Placental pericyte (primary cell): ENCODE measurements around a stretch of chr6.

GRCh38 chr6:12595266-12595847, 121.2 kb upstream of the PHACTR1 start:
- CAGE, long polyA plus RNA, result no peak

DNA sequence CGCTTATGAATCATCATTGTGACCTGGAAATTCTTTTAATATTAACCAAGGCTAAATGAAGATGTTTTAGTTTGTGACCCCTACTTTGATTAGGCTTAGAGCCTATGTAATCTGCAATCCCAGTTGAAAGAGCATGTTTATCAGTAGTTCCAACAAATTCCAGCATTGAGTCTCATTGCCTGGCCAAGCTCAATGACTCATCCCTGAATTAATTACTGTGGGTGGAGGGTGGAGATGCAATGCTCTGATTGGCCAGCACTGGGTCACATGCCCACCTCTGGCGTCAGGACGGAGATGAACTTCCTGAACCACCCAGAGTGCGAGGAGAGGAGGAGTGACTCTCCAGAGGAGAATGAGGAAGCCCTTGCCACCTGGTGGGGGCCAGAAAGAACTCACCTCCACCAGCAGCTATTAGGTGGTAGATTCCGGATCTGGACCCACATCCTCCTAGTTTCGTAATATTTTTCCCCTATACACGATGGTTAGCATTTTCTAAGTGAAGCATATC, 284.0 kb downstream of the TBC1D7 start:
- CAGE, long polyA plus RNA, result no peak

- CAGE, long polyA plus RNA, result no peak
Measured at GRCh38 chr6:13308326-13308880, 19.9 kb downstream of the TBC1D7 start.

- CAGE, long polyA plus RNA, result no peak
Measured at GRCh38 chr6:13383447-13383900, 55.1 kb upstream of the TBC1D7 start.

GRCh38 chr6:13422538-13423393, 64.6 kb downstream of the GFOD1 start:
- CAGE, long polyA plus RNA, result no peak

DNA sequence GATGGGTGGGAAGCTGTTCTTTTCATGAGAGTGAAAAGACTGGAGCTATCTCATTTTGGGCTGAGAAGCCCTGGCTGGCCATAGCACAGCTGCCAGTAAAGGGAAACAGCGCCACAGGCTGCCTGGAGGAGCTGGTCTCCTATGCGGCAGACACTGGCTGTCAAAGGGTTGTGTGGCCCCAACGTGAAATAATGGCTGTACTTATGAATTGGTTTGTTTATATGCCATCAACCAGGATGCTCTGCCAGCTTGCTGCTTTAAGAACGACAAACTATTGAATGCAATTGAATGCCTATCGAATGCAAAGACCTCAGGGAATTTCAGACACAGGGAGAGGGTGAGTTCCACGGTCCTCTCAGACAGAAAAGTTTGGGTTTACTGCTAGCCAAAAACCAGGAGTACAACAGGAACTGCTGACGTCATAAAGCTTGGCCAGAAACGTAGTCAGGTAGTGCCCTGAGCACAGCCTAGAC, 58.2 kb downstream of the GFOD1 start:
- CAGE, long polyA plus RNA, result no peak

GRCh38 chr6:13453602-13454356, 33.6 kb downstream of the GFOD1 start:
- CAGE, long polyA plus RNA, result no peak

DNA sequence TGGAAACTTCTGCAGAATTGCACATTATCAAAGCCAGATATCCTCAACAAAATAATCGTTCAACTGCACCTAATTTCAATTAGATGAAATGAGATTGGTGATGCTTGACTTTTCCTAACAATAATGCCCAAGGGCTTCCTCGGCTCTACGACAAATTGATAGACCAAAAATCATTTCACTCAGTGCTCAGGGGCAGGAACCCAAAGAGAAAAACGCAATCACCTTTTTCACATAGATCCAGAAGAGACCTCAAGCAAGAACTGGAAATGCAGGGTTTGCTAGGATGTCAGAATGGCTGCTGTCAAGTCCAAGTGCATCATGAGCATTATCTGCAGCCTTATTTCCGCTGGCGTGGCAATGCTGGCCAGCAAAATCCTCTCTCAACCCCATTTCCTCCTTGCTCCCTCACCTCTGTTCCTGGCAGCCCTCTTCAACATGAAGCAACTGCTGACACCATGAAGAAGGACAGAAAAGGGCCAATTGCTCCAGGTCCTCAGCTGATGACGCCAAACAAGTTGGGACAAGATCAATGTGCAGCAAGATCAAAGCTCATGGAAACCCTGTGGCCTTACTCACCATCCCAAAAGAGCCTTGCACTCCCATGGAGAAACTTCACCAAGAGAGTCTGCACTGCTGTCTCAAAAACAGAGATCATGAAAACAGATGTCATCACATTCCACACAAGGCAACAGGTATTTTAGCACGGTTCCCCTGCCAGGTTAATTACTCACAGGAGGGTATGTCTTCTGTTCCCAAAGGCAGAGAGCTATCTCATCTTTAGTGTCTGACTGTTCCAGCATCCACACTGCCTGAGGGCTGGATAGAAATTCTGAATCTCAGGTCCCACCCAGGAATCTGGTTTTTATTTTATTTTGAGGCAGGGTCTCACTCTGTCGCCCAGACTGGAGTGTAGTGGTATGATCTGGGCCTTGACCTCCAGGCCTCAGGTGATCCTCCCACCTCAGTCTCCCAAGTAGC, 7.5 kb downstream of the GFOD1 start:
- CAGE, long polyA plus RNA, result no peak

- CAGE, long polyA plus RNA, result no peak
Measured at GRCh38 chr6:13527684-13527984, 40.2 kb upstream of the GFOD1 start.

GRCh38 chr6:13620660-13621601, 5.8 kb downstream of the NOL7 start:
- CAGE, long polyA plus RNA, result no peak

DNA sequence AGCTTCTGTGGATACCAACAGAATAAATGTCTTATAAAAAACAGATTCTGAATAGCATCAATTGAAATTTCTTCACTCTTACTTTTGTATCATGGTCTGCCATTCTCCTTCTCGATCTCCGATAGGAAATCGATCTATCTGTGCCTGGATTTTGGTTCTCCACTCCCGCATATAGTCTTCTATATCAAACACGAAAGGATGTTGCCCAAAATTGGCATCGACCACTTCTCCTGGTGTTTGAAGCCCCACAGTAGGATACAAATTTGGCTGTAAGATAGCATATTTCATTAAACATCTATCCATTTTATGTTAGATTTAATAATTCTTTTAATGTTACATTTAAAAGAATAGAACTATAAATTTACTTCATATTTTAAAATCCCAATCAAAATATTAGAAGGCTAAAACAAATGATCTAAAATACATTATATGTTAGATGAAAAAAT, 29.4 kb downstream of the NOL7 start:
- CAGE, long polyA plus RNA, result no peak

DNA sequence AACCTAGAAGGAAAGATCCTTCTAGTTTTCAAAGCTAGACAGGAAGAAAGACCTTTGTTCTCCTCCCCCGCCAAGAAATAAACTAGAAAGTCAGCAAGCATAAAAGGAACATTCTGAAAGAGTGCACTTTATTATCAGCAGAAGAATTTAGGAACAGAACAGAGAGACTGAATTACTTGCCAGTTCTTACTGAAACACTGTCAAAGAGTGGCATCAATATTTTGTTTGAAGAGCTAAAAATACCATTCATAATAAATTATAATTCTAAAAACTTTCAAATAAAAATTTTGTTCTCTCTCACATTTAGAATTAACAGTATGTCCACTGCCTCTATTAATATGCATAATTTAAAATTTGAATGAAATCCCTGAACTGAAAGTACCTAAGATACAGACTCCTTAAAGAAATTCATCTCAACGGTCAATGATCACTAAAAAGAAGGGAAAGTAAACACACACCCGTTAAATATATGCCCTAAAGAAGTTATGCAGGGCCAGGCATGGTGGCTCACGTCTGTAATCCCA, 21.2 kb downstream of the RANBP9 start:
- CAGE, long polyA plus RNA, result no peak

DNA sequence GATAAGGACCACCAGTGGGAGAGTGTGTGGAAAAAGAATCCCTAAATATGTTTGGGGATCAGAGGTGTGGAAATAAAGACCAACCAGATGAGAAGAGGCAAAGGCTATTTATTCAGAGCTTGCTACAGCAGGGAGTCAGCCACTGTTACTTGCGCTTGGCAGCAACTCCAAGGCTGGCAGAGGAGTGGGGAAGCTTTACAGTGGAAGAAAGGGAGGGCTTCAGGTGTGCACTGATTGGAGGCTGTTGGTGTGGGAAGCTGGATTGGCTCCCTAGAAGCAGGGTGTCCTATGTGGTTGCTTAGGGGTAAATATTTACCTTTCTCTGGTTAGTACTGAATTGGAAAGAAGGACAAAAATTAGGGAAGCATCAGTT, 34.5 kb upstream of the MCUR1 start:
- CAGE, long polyA plus RNA, result no peak

GRCh38 chr6:14128885-14129604, 11.5 kb downstream of the CD83 start:
- CAGE, long polyA plus RNA, result no peak

- CAGE, long polyA plus RNA, result no peak
Measured at GRCh38 chr6:14211522-14212248, 94.1 kb downstream of the CD83 start.

DNA sequence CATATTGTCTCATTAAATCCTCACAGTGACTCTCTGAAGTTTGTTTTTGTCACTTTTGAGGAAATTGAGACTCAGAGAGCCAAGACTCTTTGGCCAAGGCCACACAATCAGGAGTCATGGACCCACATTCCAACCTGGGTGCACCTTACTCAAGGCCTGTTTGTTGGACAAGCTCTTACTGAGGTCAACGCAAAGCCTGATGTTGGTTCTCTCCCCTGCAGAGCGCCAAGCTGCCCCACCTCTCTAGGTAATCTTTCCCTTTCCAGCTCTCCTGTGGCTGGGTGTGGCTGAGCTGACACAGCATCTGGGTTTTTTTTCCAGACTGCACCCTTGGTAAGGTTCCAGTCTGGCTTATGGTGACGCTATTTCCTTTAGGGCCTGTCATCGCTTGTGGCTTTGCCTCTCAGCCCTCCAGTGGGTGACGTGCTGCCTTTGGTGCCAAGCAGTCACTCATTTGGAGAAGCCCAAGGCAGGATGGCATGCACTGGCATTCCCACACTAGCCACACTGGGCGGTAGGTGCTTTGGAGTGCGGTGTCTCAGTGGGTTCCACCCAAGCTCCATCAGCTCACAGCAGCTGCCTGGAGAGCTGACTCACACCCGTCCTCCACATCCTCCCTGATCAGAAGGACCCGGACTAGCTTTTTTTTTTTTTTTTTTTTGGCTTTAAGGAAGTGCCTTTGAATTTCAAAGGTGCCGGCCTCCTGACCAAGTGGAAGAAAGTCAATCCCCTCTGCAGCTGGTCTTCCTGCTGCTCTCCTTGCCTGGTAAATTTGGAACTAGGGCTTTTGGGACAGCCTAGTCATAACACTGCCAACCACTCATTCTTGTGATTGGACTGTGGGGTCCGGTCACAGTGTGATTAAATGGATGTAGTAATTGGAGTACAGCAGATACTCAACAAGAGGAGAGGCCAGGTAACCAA, 153.4 kb downstream of the CD83 start:
- CAGE, long polyA plus RNA, result no peak

DNA sequence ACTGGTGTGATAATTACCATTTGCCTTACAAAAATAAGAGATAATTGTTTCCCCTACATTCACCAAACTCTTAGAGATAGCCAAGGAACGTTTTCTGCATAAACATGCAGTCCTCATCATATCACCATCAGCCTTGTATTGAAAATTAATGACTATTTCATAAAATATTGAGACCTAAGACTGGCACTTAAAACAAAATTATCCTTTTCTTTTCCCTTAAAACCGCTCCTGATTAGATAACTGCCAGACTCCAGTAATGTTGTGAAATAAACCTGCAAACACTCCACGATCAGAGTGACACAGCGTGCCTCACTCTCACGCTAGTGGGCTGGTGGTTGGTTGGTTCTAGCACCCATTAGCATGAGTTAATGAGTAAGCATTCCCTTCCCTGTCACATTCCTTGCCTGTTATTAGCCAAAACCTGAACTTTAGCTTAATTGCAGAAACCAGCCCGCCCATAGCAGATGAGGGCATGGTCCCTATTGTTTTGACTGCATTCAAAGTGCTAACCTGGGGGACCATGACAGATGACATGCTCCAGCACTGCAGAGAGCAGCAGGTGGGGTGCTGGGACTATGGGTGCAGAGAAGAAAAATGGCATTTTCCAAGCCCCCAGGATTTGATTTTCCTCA, 193.4 kb downstream of the CD83 start:
- CAGE, long polyA plus RNA, result no peak

GRCh38 chr6:14727270-14727855, 518.5 kb upstream of the JARID2 start:
- CAGE, long polyA plus RNA, result no peak

- CAGE, long polyA plus RNA, result no peak
Measured at GRCh38 chr6:14759987-14760382, 485.9 kb upstream of the JARID2 start.

DNA sequence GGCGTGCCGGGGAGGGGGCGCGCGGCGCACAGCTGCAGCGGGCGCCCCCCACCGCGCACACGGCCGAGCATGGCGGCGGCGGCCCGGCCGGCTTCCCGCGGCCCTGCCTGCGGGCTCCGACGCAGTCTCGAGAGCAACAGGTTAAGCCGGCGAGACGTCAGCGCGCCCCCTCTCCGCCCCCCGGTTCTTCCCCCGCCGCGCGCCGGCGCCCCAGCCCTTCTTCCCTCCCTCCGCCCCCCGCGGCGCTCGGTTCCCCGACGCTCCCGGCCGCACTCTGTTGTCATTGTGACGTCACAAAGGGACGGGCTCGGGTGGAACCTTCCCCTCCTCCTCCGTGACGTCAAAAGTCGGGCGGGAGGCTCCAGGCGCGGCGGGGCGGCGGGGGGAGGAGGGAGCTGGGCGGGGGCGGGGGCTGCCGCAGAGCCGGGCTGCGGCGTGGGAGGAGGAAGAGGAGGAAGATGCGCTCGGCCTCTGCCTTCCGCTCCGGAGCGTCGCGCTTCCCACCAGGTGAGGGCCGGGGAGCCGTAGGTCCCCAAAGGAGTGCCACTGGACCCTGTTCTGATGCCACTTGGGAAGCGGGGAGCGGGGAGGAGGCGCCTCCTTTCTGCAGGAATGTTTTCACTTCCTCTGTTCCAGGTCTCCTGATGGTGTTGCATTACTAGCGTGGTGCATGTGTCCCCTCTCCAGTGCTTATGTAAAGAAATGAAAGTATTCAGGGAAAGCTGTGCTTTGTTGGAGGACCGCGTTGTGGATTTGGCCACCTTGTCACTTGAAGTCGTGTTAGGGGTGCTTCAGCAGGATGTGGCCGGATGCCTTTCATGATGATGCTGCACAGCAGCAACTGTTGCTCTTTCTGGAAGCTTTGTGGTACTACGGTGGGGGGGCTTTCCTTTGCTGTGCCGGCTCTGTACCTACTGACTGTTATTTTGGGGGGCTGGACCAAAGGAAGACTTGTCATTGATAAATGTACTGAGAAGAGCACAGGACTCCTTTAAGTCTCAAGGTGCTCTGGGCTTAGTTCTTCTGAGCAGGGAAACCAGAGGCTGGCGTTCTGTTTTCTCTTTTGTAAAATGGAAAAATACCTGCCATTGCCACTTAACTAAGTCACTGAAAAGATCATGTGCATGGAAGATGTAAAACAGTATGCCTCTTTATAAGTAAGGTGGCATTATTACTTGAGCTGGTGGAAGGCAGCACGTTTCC, 3.0 kb downstream of the JARID2 start:
- CAGE, long polyA plus RNA, result no peak